ENCODE data around the genes CCDC146, ELAPOR2 and DMTF1.

DNA sequence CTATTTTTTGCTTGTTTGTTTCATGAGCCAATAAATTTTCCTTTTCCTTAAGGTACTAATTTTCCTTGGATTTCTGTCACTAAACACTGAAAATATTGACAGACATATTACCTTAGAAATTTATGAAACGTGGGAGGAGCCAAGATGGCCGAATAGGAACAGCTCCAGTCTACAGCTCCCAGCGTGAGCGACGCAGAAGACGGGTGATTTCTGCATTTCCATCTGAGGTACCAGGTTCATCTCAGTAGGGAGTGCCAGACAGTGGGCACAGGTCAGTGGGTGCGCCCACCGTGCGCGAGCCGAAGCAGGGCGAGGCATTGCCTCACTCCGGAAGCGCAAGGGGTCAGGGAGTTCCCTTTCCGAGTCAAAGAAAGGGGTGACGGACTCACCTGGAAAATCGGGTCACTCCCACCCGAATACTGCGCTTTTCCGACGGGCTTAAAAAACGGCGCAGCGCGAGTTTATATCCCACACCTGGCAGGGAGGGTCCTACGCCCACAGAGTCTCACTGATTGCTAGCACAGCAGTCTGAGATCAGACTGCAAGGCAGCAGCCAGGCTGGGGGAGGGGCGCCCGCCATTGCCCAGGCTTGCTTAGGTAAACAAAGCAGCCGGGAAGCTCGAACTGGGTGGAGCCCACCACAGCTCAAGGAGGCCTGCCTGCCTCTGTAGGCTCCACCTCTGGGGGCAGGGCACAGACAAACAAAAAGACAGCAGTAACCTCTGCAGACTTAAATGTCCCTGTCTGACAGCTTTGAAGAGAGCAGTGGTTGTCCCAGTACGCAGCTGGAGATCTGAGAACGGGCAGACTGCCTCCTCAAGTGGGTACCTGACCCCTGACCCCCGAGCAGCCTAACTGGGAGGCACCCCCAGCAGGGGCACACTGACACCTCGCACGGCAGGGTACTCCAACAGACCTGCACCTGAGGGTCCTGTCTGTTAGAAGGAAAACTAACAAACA lies 101.6 kb upstream of the POMZP3 start:
- PRO-cap, result no peak

GRCh38 chr7:77121766-77123037 lies at the start of gene CCDC146:
Gene CCDC146 (plus strand): TSS chr7:77122615.
- PRO-cap, result no peak

GRCh38 chr7:77536382-77536978 lies 615 bp upstream of the PTPN12 start:
- PRO-cap, result bidirectional peak, plus-strand start at chr7:77537076, minus-strand start at chr7:77536903

GRCh38 chr7:77690196-77690899 lies 5.9 kb upstream of the RSBN1L start:
- PRO-cap, result no peak

GRCh38 chr7:77695584-77696389 lies 472 bp upstream of the RSBN1L start:
- PRO-cap, result bidirectional peak, plus-strand start at chr7:77696450, minus-strand start at chr7:77696255

DNA sequence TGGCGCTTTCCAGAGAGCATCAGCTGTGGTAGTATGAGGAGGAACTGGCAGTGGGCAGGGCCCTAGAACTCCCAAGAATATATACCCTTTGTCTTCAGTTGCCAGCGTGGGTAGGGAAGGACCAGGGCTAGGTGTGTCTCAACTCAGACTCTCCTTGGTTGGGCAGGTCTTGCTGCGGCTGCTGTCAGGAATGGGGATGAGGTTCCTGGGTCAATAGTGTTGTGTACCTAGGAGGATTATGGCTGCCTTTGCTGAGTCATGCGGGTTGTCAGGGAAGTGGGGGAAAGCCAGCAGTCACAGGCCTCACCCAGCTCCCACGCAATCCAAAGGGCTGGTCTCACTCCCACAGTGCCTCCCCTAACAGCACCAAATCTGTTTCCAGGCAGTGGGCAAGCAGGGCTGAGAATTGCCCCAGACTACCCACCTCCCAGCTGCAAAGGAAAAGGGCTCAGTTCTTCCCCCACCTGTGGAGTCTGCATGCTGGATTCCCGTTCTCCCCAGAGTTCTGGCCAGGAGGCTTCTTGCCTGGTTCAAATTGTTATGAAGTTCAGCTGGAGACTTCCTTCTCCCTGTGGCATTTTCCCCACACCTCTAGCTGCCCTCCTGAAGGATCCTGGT lies 191.9 kb upstream of the TMEM60 start:
- PRO-cap, result no peak

GRCh38 chr7:78018822-78020107 lies 221.0 kb upstream of the TMEM60 start:
- PRO-cap, result no peak

DNA sequence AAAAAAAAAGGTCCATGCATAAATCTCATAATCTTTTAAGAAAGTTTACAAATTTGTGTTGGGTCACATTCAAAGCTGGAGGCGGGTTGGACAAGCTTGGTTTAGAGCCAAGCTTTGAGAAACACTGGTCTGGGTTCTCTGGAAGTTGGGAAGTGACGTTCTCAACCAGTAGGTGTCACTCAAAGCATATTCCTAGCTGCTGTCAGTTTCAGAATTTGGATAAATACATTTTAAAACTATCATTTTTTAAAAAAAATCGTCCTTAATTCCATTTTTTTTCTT lies 222.3 kb upstream of the TMEM60 start:
- PRO-cap, result no peak

DNA sequence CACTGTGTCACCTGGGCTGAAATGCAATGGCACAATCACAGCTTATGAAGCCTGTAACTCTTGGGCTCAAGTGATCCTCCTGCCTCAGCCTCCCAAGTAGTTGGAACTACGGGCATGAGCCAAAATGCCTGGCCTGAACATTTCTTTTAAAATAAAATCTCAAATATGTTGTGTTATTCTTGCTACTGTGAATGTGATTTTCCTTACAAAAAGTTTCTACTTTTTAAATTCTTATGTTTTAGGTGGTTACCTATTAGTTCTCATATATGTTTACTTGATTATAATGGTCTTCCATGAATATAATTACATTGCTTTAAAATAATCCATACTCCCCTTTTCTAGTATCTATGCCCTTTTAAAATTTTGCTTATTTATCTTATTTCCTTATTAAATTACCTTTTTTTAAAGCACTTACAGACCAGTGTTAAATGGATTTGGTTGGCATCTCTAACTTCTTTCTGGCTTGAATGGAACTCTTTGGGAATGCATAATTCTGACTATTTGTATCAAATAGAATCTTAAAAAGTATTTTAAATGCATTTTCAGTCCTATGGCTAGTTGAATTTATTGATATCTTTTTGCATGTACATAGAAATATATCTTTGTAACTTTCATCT lies 261.9 kb downstream of the MAGI2 start:
- PRO-cap, result no peak

- PRO-cap, result no peak
Measured at GRCh38 chr7:80136454-80136994, 1.9 kb downstream of the GNAI1 start.

GRCh38 chr7:80244567-80244956 lies 109.9 kb downstream of the GNAI1 start:
- PRO-cap, result no peak

- PRO-cap, result no peak
Measured at GRCh38 chr7:82213772-82214211, 229.8 kb downstream of the CACNA2D1 start.

- PRO-cap, result no peak
Measured at GRCh38 chr7:82394087-82394286, 49.6 kb downstream of the CACNA2D1 start.

- PRO-cap, result no peak
Measured at GRCh38 chr7:82925231-82925952, 237.3 kb downstream of the PCLO start.

- PRO-cap, result no peak
Measured at GRCh38 chr7:87038945-87039529, 20.4 kb downstream of the ELAPOR2 start.

DNA sequence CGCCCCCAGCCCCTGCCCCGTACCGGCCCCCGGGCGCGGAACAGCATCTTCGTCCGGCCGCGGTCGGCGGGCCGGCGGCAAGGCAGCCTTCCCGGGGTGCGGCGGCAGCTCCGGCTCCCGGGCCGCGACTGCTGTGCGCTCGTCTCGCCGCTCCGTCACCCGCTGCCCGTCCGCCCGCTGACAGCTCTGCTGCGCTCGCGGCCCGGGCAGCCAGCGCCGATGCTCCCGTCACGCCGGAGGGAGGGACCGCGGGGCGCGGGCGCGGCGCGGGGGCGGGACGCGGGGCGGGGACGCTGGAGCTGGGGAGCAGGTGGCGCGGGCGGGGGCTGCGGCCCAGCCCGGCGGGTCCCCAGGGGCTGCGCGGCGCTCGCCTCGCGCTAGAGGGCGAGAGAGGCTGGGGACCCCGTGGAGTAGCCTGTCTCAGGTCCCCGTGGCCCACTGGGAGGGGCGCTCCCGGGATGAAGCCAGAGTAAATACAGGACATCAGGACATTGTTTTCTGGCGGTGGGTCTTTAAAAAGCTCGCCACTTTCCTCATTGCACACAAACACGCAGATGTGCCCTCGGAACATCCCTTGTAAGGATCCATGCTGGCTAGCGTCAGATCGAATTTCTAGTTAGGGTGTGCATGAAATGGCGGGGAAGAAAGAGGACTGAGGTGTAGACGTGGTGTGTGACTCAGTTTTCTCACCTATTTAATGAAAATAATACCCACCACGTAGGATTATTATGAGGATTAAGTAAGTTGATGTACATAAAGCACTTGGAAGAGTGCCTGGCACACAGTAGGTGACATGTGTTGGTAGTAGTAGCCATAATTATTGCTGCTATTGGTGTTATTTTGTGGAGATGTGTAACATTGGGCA lies at the start of gene ELAPOR2:
Gene ELAPOR2 (minus strand): TSS at position 188 of the 865 bp plus-strand sequence.
- PRO-cap, result unidirectional peak, minus-strand start at position 182 of the sequence

GRCh38 chr7:87151825-87152202 lies 439 bp upstream of the DMTF1 start:
- PRO-cap, result no peak

GRCh38 chr7:87152203-87153060 lies at the start of gene DMTF1:
Gene DMTF1 (plus strand): TSS chr7:87152453.
- PRO-cap, result bidirectional peak, plus-strand start at chr7:87152426, minus-strand start at chr7:87152282; bidirectional peak, plus-strand start at chr7:87152789, minus-strand start at chr7:87152819

- PRO-cap, result no peak
Measured at GRCh38 chr7:87188788-87189538, 30.6 kb downstream of the TMEM243 start.

GRCh38 chr7:87196056-87196741 lies 23.3 kb downstream of the TMEM243 start:
- PRO-cap, result no peak